ENCODE measurements around a stretch of chr20.

DNA sequence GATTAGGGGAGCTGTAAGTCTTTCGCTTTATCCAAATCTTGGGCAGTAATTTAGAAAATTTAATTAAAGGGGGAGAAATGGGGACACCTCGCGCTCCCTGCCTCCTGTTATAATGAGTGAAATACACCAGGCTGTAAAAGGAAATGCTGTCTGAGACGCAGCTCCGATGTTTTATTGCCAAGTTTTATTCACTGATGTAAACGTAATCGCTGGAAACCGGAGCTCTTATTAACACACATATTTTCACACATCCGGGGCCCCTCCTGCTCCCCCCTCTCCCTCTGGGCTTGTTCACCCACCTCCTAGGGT, 4.9 kb upstream of the VSTM2L start:
- RRBS, result 33% methylated on average over 4 of the region's 9 CpGs

DNA sequence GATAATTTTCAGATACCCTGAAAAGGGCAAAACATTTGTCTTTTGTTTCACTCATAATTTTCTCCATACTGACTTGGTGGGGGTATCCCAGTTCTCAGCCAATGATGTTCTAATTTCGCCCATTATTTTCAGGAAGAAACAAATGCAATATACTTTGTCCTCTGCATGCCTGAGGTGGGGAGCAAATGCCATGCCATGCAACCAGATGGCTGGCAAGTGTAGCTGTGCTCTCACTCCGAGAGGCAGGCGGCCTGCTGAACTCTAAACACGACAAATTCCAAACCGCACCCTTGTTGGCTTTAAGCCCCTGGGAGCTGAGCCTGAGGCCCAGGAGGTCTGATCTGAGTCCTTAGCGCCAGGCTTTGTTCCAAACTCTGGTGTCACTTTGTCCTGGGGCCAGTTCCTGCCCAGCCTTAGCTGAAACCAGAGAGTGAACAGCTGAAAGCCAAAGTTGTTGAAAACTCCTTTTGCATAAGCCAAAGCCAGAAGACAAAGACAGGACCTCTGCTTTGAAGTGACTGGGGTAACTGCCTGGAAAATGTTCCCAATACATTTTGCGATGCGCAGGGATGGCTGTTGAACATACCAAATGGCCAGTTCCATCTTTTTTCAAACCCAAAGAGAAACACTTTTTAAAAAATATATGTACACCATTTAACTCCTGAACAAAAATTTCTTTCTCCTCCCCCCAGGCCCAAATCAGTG, 46.3 kb downstream of the TTI1 start:
- RRBS, result no CpG with 5 or more reads among the region's 8 CpGs

DNA sequence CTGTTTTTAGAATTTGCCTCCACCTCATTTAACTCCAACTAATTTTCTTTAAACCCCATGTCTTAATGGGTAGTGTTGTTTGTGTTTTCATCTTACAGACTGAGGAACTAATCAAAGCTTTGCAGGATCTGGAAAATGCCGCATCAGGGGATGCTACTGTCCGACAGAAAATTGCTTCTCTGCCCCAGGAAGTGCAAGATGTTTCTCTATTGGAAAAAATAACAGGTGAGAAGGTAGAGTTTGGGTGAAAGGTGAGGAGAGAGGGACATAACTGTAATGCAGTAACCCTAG, 25.7 kb downstream of the RPRD1B start:
- RRBS, result no CpG with 5 or more reads among the region's 2 CpGs

- RRBS, result no CpG with 5 or more reads among the region's 2 CpGs
These were observed 60.8 kb downstream of the RPRD1B start for GRCh38 chr20:38094147-38094885.

- RRBS, result no CpG with 5 or more reads among the region's 8 CpGs
These were observed 36.1 kb downstream of the TGM2 start for GRCh38 chr20:38128678-38129759.

DNA sequence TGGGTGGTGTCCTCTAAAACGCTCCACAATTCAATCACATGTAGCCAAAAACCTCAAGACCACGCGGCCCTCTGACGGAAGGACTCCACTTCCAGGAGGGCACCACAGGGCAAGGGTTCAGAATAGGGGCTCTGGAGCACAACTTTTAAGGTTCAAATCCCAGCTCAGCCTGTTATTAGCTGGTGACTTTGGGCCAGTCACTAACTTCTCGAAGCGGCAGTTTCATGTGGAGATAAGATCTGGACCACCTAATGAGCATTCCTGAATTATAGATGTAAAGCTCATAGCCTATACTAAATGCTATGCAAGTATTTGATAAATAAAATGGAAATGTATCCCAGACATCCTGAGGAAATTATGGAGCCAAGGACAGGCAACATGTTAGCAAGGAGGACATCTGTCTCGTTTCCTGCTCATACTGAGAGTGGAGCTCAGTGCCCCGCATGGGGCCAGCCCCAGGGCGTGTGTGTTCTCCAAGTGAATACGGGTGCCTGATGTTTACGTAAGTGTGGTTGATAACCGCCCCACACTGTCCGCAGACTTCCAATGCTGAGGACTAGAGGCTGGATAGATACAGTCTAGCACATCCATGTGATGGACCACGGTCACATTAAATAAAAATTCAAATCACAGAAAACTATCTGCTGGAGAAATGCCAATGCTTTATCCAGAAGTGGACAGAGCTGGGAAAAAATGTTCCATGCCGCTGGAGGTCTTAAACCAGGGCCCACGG, 25.2 kb downstream of the TGM2 start:
- RRBS, result no CpG with 5 or more reads among the region's 16 CpGs

- RRBS, result 75% methylated on average over 5 of the region's 17 CpGs
These were observed 20.8 kb downstream of the TGM2 start for GRCh38 chr20:38143983-38144955.

- RRBS, result no CpG with 5 or more reads among the region's 2 CpGs
These were observed 13.4 kb downstream of the BPI start for GRCh38 chr20:38317292-38317726.

DNA sequence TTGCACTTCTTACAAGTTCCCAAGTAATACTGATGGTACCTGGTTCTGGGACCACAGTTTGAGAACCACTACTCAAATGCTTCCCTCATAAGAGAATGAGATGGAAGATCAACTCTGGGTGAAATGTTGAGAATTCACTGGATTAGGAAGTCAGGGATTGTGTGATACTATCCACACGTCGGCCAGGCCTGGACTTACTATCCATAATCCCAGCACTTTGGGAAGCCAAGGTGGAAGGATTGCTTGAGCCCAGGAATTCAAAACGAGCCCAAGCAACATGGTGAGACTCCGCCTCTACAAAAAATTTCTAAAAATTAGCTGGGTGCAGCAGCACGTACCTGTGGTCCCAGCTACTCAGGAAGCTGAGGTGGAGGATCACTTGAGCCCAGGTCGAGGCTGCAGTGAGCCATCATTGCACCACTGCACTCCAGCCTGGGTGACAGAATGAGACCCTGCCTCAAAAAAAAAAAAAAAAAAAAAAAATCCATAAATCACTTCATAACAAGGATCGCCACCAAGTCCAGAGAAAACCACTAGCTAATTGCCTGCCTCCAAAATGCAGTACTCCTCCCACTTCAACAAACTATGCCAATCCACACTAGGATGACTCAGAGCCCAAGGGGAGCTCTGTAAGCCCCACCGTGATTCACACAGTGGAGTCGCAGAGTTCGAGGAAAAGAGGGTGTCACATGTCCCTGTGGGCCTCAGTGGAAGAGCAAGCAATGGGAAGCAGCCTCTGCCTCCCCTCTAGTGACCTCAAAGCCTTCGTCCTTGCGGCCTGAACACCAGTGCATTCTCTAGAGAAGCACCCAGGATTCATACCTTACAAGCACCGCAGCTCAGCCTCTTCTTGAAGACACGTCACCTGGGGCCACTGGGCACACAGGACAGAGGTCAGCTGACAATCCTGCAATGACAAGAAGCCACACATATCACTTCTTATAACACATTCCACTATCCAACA, 46.8 kb upstream of the RALGAPB start:
- RRBS, result no CpG with 5 or more reads among the region's 14 CpGs

- RRBS, result 19% methylated on average over 21 of the region's 72 CpGs
These were observed 50.0 kb upstream of the SLC32A1 start for GRCh38 chr20:38674135-38674743.

DNA sequence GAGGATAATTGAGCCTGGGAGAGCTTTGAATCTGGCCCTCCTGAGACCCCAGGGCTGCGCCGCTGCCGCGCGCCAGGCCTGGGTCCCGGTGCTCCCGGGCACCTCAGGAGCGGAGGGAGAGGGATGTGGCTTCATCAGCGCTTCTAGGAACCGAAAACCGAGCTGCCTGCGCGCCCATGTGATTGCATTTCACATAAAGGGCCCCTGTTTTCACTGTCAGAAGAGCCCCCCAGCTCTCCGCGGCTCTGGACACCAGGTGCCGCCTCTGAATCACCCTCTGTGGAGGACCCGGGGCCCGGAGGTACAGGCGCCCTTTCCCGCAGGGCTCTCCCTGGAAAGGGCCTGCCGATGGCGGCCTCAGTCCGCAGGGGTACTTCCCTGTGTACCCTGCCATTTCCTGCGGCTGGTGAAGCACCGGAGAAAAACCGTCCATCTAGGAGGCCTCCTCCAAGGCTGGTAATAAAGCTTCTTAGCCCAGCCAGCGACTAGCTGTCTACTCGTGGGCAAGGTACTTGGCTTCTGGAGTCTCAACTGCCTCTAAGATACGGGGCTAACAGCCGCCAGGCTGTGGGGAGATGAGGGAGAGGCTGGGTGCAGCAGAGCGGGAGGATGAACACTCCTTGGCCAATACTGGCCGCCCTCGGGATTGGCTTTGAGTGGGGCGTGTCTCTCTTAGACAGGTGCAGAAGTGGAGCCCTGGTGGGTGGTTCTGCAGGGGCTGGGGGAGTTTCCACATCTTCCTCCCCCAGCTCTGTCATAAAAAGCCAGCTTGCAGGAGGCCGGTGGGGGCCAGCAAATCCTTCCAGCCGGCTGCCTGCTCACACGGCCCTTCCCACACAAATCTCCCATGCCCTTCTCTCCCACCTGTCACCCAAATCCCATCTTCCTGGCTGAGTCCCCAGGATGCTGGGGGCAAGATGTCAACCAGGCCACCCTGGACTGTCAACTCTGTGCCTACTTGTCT, 1.6 kb downstream of the PPP1R16B start:
- RRBS, result no CpG with 5 or more reads among the region's 37 CpGs

- RRBS, result no CpG with 5 or more reads among the region's 20 CpGs
These were observed 35.0 kb downstream of the PPP1R16B start for GRCh38 chr20:38840022-38841341.

DNA sequence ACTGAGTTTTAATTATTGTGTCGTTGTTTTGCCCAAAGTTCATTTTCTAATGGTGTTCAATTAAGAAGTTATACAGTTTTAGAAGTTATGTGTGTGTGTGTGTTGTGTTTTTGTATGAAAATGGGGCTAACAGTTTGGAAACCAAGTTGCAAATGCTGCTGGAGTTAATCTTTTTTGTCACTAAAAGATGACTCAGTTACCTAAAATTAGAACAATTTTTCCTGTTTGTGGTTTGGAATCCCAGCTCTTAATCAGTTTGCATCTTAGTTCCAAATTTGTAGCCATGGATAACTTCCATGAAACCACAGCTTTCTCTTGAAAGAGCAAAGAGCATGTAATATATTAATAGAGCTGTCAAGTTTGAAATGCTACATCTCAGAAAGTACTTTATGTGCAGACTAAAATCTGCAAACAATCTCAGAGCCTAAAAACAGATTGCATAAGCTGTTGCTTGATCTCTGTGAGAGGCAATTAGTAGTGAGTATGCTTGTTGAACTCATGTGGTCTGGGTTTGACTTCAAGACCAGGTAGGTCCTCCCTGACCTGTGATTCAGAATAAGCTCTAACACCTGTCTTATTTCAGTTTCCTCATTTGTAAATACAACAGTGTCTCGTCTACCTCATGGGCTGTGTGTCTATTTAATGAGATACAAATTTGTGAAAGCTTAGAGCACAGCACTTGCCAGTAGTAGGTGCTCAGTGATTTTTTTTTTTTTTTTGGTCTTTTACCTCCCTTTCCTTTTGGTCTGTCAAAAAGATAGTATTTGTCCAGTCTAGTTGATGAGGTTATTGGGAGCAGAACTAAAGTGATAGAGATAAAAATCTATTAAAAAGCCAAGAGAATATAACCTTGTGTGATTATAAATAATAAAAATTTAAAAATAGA, 23.6 kb downstream of the DHX35 start:
- RRBS, result no CpG with 5 or more reads among the region's 2 CpGs

DNA sequence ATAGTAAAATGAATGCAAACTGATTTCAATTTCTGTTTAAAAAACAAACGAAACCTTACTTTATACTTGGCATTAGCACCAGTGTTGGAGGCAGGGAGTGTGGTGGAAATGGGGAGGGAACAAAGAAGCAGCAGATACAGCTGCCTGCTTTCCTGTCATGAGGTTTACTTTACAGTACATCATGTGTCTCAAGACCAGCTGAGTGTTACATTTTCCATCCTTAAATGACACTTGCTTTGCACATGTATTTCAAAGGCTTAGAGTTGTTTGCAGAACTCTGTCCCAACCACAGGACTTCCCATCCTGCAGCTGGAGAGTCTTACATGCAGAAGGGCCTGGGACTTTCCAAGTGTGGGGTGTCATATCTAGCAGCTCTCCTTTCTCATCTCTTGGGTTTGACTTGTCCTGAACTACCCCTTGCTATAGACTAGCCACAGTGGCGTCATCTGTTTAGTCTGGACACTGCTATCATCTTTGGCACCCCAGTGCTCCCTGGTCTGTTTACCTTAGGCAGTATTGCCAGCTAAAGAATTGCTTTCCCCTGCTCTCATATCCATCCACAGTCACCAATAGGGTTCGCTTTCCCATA, 396.0 kb downstream of the DHX35 start:
- RRBS, result no CpG with 5 or more reads among the region's 3 CpGs

- RRBS, result no CpG with 5 or more reads among the region's 2 CpGs
These were observed 798.4 kb downstream of the MAFB start for GRCh38 chr20:39890547-39891109.

- RRBS, result no CpG with 5 or more reads among the region's 9 CpGs
These were observed 365.6 kb downstream of the MAFB start for GRCh38 chr20:40323261-40323967.

GRCh38 chr20:40443814-40444078, 245.3 kb downstream of the MAFB start:
- RRBS, result no CpG with 5 or more reads among the region's 3 CpGs

- RRBS, result no CpG with 5 or more reads among the region's 6 CpGs
These were observed 225.8 kb downstream of the MAFB start for GRCh38 chr20:40463226-40463659.

DNA sequence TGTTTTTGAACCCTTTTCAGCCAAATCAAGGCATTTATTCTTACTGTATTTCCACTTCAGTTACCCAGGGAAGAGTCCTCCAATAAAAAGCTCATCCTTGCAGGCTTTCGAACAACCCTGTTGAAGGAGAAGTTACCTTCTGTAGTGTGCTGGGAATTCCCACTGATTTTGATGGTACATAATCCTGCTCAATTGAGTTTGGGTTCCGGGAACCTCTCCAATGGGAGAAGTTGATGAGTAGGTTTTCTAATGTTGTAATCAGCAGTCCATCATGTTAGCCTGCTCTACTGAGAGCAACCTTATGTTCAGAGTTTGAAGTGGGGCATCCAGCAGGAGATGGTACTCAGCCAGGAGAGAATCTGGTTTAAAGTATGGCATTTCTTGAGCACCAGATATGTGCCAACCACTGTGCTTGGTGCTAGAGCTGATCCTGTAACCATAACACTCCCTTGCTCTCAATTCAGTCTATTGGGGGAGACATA, 1.9 kb downstream of the TOP1 start:
- RRBS, result no CpG with 5 or more reads among the region's 2 CpGs

DNA sequence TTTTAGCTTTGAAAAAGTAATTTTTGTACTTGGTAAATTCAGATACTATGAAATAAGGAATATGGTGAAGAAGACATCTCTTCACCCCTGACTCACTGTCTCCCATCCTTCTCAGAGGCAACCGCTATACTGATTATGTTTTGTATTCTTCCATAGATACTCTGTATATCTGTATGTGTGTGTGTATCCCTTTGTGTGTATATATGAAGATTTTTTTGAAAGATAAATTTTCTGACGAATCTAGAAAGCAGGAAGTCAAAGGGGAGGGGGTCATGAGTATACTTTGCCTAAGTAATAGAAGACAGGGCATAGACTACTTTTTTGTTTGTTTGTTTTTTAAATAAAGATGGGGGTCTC, 48.1 kb downstream of the TOP1 start:
- RRBS, result no CpG with 5 or more reads among the region's 2 CpGs

Data from UCH-1 (cell line).